BE2C (cell line): ENCODE measurements around the gene OGN.

GRCh38 chr9:92404447-92404903 is at the start of gene OGN:
Gene OGN, minus strand, starts transcription at chr9:92404578.
- RRBS, result no CpG with 5 or more reads among the region's 2 CpGs

GRCh38 chr9:92666300-92666583 is 3.7 kb downstream of the IPPK start:
- RRBS, result no CpG with 5 or more reads among the region's 6 CpGs

- RRBS, result 1% methylated on average over 20 of the region's 66 CpGs
These were observed 456 bp upstream of the BICD2 start for GRCh38 chr9:92764956-92765621.

GRCh38 chr9:92769335-92769607 is 4.6 kb upstream of the BICD2 start:
- RRBS, result no CpG with 5 or more reads among the region's 2 CpGs

GRCh38 chr9:92970332-92970818 is 23.1 kb downstream of the FGD3 start:
- RRBS, result no CpG with 5 or more reads among the region's 3 CpGs

- RRBS, result no CpG with 5 or more reads among the region's 17 CpGs
These were observed 22.2 kb upstream of the NINJ1 start for GRCh38 chr9:93156057-93156746.

DNA sequence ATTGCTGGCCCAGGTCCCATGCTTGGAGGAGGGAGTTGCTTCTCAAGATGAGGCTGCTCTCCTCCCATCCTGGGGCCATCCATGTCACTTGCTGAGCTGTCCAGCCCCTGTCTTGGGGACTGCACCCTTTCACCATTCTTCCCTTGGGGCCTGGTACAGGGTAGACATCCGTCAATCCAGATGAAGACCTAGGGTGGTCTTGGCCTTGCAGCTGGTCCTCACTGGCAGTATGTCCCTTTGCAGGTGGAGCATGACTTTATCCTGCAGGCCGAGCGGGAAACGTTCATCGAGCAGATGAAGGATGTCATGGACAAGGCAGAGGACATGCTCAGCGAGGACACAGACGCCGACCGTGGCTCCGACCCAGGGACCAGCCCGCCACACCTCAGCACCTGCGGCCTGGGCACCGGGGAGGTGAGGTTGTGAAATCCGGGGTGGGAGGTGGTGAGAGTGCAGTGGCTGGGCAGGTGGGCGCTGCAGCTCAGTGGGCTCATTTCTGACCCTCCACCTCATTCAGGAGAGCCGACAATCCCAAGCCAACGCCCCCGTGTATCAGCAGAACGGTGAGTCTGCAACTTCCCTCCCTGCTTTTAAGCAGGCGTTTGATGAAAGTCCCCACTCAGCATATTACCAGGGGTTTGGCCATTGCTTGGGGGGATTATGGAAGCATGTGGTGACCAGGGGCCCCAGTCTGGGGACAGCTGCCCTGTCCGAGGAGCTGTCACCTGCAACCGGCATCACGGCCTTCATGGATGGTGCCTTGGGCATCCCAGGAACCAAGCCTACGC is 83.8 kb downstream of the WNK2 start:
- RRBS, result no CpG with 5 or more reads among the region's 24 CpGs

GRCh38 chr9:93469012-93469748 is 15.8 kb upstream of the FAM120AOS start:
- RRBS, result no CpG with 5 or more reads among the region's 2 CpGs

DNA sequence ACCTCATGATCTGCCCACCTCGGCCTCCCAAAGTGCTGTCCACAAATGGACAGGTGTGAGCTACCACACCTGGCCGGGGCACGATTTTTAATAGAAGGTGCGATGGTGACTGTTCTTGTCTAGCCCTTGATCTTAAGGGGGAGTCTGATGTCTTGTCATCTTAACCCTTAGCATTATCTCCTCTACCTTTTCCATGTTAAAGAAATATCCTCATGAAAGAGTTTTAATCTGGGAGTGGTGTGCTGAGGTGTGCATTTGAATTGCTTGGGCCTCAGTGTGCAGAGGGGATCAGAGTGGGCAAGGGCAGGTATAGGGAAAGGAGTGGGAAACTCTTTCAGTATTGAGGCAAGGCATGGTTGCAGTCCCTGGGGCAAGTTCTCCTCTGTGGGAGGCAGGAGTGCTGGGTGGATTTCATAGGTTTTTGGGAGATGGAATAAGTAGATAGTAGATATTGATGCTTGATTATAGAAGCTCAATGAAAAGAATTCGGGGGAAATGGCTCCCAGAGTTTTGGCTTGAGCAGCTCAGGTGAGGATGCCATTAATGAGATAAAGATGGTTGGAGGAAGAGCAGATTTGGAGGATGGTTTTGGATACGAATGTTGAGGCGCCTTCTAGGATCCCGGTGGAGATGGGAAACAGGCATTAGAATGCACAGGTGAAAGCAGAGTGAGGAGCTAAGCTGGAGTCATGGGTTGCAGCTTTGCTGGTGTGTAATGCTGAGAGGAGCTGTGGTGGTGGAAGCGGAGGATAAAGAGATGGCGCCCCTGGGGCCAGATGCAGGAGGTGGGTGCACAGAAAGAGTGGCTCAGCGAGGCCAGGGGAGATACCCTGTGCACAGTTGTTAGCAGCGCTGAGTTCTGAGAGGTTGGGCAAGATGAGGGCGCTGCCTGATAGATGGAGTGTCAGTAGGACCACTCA is 53.7 kb upstream of the FAM120AOS start:
- RRBS, result no CpG with 5 or more reads among the region's 13 CpGs

GRCh38 chr9:93566283-93566904 is 10.0 kb upstream of the PHF2 start:
- RRBS, result under 1% methylated on average over 27 of the region's 51 CpGs

DNA sequence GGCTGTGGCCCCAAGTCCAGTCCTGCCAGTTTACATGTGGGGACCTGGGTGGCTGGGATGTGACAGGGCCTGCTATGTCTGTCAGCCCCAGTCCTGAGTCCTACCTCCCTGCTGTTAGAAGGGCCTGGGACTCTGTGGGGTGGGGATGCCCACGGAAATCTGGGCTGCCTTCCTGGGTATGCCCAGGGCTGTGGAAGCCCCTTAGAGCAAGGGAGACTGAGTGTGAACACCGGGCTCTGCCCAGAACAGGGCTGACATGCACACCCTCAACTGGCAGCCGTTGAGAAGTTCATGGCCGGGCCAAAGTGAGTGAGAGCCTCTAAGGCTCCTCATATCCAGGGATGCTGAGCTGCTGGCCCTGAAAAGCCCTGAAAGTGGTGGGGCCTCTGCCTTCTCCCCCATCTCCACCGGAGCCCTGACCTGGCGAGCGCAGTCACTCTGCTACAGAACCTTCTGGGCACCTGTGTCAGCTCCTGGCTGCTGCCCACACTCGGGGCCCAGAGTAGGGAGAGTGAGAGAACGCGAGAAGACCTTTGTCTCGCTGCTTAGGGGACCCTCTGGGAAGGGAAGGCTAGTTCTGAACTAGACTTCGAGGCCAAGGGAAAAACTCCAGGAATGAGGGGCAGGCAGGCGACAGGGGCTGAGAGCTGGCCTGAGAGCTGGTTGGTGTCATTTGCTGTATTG is 1.9 kb downstream of the PHF2 start:
- RRBS, result 79% methylated on average over 4 of the region's 13 CpGs

DNA sequence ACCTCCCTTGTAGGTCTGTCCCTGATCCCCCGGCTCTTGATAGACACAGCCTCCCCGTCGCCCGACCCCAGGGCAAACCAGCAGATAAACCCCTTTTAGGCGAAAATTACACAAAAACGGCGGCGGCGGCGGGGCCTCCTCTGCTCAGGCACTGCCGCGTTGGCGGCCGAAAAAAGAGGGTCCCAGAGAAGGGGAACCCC is 3.0 kb upstream of the BARX1 start:
- RRBS, result no CpG with 5 or more reads among the region's 14 CpGs

DNA sequence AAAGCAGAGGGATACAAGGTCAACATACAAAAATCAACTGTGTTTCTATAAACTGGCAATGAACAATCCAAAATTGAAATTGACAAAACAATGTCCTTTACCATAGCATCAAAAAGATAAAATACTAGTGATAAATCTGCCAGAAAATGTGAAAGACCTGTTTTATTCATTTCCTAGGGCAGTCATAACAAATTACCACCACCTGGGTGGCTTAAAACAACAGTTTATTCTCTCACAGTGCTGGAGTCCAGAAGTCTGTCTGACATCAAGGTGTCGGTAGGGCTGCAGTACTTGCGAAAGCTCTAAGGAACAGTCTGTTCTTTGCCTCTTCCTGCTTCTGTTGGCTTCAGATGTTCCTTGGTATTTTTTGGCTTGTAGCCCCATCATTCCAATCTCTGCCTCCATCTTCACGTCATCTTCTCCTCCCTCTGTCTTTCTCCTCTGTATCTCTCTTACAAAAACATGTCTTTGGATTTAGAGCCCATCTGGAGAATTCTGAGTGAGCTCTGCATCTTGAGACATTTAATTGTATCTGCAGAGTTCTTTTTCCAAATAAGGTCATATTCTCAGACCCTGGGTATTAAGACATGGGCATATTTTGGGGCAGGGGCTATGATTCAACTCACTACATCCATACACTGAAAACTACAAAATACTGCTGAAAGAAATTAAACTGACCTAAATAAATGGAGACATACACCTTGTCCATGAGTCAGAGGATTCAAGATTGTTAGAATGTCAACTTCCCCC is 51.1 kb downstream of the PTPDC1 start:
- RRBS, result no CpG with 5 or more reads among the region's 3 CpGs

- RRBS, result no CpG with 5 or more reads among the region's 8 CpGs
These were observed 65.4 kb downstream of the PTPDC1 start for GRCh38 chr9:94149595-94150148.

DNA sequence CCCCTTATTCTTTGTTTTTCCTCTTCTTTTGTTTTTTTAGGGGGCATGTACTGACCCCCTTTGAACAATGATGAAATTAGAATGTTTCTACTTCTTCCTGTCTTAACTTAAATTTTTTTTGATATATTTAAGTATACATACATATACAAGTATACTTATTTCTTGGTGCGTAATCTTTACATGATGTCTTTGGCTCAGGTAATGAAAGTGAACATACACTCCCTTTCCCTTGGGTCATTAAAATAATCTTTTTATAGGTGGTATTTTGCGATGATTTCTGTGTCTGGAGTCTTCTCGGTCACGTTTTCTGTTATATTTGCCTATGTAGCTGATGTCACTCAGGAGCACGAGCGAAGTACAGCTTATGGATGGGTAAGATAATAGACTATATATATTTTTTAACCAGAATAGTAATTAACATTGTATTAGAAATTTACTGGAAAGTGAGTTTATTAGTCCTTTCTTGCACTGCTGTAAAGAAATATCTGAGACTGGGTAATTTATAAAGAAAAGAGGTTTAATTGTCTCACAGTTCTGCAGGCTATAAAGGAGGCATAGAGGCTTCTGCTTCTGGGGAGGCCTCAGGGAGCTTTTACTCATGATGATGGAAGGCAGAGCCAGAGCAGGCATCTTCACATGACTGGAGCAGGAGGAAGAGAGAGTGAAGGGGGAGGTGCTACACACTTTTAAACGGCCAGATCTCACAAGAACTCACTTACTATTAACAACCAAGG is 66.5 kb downstream of the MFSD14B start:
- RRBS, result no CpG with 5 or more reads among the region's 7 CpGs

GRCh38 chr9:94639700-94640508 is 586 bp upstream of the FBP1 start:
- RRBS, result no CpG with 5 or more reads among the region's 29 CpGs

DNA sequence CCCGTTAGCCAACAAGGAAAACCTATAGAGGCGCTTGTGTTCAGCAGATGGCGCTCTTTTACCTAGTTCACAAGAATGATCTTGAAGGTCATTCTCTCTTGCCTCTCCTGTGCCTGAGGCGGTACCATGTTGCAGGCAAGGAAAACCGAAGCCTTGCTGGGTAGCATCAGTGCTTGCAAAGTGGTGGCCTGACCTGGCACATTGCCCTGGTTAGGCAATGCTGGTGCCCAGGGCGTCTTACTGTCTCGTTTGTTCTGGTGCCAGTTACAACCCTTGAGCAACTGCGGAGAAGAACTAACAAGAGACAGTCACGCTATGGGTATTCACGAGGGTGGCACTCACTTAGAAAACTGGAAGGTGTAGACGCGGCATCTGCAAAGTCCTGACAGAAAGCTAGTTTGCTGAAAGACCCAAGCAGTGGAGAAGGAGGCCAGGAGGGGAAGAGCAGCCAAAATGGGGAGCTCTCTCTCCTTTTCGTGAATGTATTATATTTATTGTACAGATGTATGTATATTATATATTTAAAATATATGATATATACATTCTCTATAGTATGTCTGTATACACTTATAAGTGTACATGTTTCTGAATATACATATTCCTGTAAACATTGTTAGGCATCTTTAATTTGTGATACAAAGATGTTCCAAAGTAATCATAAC is 56.8 kb downstream of the AOPEP start:
- RRBS, result no CpG with 5 or more reads among the region's 13 CpGs

DNA sequence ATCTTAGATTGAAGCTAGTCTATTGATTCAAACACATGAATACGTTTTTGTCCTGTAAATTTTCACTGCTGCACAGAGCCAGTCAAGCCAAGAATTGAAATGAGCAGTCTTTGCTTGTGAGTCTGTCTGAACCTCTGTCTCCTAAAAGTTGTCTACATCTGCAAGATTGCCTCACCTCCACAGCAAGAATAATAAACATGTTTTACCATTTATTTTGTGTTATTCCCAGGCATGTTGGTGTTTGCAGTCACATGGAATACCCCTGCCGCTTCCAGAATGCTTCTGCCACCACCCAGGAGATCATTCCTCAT is 74.0 kb downstream of the AOPEP start:
- RRBS, result no CpG with 5 or more reads among the region's 2 CpGs

DNA sequence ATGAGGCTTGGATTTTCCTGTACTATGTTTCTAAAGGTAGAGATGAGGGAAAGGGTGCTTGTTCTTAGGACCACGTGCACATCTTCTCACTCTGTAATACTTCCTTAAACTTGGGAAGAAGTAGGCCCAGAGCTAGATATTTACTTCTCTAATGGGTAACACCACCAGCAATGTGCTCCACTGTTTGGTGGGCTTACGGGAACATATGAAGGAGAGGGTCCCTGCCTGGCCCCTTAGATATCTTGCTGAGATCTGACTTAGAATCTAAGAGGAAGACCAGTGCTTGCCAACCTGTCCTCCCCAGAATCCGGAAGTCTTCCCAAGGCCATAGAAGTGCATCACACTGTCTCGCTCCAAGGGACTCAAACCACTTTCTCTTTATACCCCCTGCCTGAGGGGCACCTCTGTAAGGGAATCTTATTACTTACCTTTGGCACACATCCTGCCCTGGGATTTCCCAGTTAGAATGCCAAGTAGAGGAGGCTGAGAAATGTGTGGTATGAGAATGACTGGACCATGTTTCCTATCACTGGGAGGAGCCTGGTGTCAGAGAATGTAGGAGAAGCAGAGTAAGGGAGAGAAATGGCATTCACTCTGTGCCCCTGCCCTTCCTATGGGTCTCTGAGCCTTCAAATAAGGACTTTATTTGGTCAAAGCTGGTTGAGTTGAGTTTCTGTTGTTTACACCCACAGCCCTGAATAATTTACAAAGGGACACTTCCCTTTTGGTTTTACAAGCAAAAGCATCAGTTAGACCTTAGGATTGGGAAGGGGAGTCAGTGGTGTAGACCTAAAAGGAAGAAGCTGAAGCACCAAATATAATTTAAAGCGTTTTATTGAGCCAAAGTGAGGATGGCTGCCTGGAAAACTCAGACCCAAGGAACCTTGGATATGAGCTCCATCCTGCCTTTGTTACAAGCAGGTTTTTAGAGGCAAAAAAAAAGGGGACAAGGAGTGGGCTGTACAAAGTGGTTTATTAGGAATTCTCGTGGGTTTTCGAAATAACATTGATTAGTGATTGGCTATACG is 85.9 kb downstream of the AOPEP start:
- RRBS, result no CpG with 5 or more reads among the region's 8 CpGs

DNA sequence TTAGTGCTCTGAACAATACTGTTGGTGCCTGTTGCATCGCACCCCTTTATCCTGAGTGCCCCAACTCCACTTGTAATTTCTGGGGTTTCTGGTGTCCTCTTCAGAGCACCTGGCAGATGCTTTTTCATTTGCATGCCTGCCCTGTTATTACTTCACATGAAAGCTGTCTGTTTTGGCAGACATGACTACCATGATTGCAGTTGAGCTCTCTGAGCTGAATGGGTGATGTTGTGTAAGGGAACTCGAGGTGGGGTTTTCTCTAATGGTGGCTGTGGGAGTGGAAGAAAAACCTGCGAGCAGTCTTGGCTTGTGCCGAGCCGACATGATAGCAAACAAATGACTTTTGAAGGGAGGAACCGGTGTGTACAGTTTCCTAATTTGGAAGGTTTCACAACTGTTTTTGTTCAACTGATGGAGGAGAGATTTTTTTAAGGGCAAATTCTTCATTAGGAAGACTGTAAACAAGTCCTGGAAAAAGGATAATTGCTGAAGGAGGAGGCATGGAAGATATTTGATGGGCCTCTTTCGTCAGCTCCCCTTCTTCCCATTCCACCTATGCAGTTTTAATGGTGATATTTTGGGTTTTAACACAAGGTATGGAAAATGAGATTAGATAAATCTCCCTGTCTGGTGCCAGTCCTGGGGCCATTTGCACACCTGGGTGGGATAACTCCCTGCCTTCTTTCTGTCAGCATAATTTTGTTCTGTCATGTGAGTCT is 196.3 kb downstream of the AOPEP start:
- RRBS, result no CpG with 5 or more reads among the region's 7 CpGs